ENCODE measurements around the gene BTC.

GRCh38 chr4:73859832-73860118 lies 6.7 kb downstream of the PF4V1 start:
- PRO-cap, result no peak

DNA sequence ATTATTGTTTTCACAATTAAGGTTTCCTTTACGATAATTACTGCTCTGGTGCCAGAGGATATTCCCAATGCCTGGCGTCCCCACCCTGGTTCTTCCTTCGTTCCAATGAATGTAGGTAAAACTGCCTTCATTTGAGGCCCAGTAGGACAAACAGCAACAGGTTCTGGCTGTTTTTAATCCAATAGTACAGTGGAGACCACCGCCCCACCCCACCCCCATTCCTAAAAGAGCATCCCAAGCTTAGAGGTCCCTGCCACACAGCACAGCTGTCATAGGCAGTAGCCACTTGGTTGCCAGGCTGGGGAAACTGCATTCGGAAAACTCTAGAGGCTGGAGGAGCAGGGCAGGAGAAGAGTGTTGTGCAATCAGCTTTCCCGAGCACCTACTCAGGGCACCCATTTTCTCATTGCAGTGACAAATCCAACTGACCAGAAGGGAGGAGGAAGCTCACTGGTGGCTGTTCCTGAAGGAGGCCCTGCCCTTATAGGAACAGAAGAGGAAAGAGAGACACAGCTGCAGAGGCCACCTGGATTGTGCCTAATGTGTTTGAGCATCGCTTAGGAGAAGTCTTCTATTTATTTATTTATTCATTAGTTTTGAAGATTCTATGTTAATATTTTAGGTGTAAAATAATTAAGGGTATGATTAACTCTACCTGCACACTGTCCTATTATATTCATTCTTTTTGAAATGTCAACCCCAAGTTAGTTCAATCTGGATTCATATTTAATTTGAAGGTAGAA lies 1.1 kb downstream of the CXCL1 start:
- PRO-cap, result no peak

- PRO-cap, result no peak
Observed at GRCh38 chr4:74166444-74167590, 8.9 kb downstream of the MTHFD2L start.

DNA sequence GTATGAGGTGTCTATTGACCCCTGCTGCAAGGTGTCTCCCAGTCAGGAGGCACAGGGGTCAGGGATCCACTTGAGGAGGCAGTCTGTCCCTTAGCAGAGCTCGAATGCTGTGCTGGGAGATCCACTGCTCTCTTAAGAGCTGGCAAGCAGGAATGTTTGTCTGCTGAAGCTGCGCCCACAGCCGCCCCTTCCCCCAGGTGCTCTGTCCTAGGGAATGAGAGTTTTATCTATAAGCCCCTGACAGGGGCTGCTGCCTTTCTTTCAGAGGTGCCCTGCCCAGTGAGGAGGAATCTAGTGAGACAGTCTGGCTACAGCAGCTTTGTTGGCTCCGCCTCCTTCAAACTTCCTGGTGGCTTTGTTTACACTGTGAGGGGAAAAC lies 56.7 kb downstream of the MTHFD2L start:
- PRO-cap, result no peak

DNA sequence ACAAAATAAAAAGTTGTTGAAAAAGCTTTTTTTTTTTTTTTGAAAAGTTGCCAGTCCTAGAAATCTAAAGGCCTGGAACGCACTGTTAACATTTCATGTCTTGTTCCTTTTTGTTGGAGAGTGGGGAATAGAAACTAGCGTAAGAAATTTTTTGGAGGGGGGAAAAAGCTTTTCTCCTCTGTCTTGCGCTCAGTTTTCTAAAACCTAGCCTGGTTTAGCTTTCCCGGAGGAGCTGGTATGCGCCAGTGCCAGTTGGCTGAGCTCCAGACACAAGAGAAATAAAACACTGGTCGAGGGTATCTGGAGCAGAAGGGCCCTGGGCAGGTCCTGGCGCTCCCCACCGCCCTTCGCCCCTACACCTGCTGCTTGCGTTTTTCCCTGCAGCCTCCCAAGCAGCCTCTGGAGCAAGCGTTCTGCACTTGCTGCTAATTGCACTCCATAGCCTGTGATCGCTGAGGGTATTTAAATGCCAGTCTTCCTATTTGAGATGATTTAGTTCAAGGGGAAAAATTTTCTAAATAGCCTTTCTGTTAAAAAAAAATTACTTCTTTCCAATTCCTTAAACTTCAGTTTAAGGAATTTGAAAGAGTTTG lies 791 bp downstream of the EREG start:
- PRO-cap, result no peak

DNA sequence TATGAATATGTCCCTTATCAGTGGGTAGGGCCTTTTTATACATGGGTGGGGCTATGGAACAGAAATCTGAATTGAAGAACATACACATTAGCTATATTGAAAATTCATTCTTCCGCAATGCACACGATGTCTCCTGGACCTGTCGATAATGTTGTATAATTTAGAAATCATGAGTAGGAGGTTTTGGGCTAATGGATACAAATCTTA lies 30.0 kb downstream of the EREG start:
- PRO-cap, result no peak

DNA sequence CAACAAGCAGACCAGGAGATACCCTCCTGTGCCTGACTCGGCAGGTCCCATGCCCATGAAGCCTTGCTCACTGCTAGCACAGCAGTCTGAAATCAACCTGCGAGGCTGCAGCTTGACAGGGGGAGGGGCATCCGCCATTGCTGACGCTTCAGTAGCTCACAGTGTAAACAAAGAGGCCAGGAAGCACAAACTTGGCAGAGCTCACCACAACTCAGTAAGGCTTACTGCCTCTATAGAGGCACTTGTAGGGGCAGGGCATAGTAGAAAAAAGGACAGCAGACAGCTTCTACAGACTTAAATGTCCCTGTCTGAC lies 60.6 kb downstream of the AREG start:
- PRO-cap, result no peak

GRCh38 chr4:74659527-74660241 lies 134.6 kb downstream of the BTC start:
- PRO-cap, result no peak

- PRO-cap, result no peak
Observed at GRCh38 chr4:74794353-74795075, at the start of gene BTC. Gene BTC (minus strand): TSS chr4:74794523.

DNA sequence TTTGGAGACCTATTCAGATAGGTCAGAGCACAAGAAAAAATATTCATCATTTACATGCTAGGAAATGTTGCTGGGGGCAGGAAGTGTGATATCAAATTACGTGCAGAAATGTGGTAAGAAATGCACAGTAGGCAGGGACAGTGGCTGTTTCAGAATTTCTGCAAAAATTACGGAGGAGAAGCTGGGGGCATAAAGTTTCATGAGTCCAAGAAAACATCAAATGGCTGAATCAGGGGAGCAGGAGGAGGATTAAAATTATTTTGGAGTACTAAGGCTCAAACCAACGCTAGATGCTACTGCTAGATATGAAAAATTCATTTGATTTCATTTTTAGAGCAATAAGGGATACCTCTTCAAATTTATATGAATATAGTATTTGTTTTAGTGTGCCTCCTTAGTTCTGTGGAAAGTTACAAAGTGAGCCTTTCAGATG lies 8.3 kb downstream of the PARM1 start:
- PRO-cap, result no peak

- PRO-cap, result no peak
Observed at GRCh38 chr4:74944189-74944895, 11.4 kb downstream of the PARM1 start.

- PRO-cap, result no peak
Observed at GRCh38 chr4:75030638-75031099, 97.8 kb downstream of the PARM1 start.

DNA sequence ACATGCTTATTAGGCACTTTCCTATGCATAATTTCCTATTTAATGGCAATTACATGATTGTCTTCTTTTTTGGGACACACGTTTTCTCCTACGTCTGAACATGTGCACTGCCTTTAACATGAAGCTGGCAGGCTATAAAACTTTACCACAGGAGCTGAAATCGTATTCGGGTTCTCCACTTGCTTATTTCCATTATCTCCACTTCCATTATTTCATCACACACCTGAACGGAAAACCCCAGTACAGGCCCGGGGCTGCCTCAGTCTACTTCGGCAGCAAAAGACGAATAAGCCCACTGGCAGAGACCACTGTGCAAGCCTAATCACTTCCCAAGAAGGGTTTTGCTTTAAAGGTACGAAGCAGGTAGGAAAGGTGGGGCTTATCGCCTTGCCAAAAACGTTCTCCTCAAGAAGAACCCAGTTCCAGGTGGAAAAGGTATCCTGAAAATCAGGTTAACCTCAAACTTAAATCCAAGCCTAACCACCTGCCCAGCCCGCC lies 507 bp downstream of the RCHY1 start:
- PRO-cap, result no peak

GRCh38 chr4:75646223-75646551 lies 15.9 kb upstream of the CDKL2 start:
- PRO-cap, result no peak

- PRO-cap, result no peak
Observed at GRCh38 chr4:75649455-75649656, 19.0 kb upstream of the CDKL2 start.

GRCh38 chr4:75703009-75703517 lies 21.3 kb upstream of the USO1 start:
- PRO-cap, result no peak

GRCh38 chr4:75705237-75705870 lies 19.0 kb upstream of the USO1 start:
- PRO-cap, result no peak

- PRO-cap, result no peak
Observed at GRCh38 chr4:75831805-75832401, 70.3 kb downstream of the PPEF2 start.

- PRO-cap, result no peak
Observed at GRCh38 chr4:75988972-75989877, 1.5 kb downstream of the SDAD1 start.

- PRO-cap, result no peak
Observed at GRCh38 chr4:76200639-76201348, 12.8 kb downstream of the SCARB2 start.